ENCODE measurements around a stretch of chr12.

DNA sequence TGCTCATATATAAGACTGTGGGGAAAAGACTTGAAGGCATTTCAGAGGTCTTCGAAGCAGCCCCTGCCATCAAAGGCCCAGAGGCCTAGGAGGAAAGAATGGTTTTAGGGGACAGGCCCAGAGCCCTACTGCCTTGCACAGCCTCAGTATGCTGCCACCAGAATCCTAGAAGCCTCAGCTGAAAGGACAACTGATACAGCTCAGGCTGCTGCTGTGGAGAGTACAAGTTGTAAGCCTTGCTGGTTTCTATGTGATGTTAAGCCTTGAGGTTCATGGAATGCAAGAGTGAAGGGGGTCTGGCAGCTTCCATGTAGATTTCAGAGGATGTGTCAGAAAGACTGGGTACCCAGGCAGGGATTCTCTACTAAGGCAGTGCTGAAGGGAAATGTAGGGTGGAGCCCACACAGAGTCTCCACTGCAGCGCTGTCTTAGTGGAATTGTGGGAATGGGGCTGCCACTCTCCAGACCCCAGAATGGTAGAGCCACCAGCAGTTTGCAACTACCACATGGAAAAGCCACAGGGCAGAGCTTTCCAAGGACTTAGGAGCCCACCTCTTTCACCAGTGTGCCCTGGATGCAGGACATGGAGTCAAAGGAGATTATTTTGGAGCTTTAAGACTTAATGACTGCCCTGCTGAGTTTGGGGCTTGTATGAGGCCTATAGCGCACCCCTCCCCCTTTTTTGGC, 110.1 kb downstream of the DERA start:
- RRBS, 2 experiments: no CpG with 5 or more reads among the region's 3 CpGs

- RRBS, 2 experiments: no CpG with 5 or more reads among the region's 2 CpGs
Measured at GRCh38 chr12:16175985-16176380, 101.5 kb downstream of the SLC15A5 start.

DNA sequence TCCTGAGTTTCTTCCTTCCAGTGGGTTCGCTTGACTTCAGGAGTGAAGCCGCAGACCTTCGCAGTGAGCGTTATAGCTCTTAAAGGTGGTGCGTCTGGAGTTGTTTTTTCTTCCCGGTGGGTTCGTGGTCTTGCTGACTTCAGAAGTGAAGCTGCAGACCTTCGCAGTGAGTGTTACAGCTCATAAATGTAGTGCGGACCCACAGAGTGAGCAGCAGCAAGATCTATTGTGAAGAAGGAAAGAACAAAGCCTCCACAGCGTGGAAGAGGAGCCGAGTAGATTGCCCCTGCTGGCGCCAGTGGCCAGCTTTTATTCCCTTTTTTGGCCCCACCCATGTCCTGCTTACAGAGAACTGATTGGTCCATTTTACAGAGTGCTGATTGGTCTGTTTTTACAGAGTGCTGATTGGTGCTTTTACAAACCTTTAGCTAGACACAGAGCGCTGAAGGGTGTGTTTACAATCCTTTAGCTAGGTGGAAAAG, 14.9 kb upstream of the MGST1 start:
- RRBS, 2 experiments: no CpG with 5 or more reads among the region's 13 CpGs

DNA sequence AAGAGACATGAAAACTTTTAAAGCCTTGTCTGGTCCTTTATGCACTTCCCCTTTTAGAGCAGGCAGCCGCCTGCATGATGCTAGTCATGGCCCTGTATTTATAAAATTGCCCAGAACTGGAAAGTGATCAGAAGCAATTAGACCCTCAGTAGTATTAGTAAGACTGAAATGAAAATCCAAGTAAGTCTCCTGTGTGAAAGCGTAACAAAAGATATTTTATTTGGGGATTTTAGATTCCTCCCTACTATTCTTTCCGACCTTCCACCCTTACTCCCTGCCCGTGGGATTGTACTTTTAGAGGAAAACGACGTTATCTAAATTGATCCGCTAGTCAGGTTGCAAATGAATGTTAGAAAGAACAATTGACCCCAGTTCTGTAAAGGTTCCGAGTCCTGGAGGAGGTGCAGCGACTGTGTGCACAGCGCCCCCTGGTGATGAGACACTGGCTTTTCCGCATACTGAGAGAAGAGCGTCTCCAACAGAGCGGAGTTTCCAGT, 12.3 kb downstream of the MGST1 start:
- RRBS, 2 experiments: no CpG with 5 or more reads among the region's 13 CpGs

DNA sequence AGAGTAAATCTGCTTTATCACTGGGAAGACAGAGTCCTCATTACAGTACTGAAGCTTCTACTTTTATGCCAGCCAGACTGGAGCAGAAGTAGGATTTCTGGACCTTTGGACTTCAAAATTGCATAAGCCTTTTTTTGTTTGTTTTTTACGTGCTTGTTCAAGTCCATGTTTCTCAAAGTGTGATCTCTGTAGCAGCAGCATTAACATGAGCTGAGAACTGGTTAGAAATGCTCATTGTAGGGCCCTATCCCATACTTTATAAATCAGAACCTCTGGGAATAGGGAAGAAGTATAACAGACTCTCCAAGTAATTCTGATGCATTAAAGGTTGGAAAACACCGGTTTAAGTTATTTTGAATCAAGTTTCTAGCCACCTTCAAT, 112.8 kb downstream of the LMO3 start:
- RRBS, 2 experiments: no CpG with 5 or more reads among the region's 2 CpGs

DNA sequence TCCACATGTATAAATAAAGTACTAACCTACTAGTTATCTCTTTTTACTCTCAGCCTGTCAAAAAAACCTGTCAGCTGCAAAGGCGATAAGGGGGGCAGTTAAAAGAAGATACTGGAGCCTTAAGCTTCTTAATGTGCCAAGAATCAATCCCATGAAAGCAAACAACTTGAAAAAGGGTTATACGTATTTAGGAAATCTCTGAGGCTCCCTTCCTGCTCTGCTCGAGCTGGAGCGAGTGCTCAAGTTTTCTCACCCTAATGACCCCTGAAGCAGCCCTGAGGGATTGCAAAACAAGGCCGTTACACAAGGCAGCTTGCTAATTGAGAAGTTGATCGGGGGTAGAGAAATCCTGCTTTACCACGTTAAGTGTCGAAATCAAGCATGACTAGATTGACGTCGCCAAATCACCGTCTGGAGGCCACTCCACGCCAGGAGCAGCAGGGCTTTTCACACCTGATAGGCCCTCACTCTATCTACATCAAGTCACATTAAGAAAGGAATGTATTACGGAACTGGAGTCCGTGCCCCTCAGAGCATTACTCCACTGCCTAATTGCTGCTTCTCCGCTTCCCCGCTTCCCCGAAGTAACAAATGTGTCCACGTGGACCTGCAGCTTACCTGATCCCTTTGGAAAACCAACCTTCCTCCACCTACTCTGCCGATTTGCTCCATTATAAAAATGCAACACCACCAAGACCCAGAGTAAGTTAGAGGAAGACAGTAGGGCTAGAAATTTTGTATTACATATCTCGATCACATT, 32.3 kb downstream of the LMO3 start:
- RRBS, 2 experiments: no CpG with 5 or more reads among the region's 20 CpGs

- RRBS, 2 experiments: no CpG with 5 or more reads among the region's 8 CpGs
Measured at GRCh38 chr12:16609936-16610894, 4.3 kb upstream of the LMO3 start.

DNA sequence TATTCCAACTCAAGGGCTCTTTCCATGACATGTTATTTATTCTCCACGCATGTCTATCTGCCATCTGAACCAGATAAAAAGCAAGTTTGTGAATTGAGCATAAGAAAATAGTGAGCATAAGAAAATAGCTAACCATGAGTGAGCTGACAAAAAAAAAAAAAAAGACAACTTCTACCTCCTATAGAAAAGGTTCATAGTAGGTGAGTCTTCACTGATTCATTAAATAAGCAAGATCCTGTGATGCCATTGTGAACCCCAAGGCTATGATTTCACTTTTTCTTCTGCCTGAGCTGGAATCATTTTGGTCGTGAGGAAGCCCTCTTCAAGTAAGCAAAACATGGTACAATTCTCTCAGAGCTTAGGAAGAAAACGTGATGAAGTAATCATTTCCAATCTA, 1.1 kb downstream of the PIK3C2G start:
- RRBS, 2 experiments: no CpG with 5 or more reads among the region's 3 CpGs

GRCh38 chr12:18311681-18312091, 50.4 kb downstream of the PIK3C2G start:
- RRBS, 2 experiments: no CpG with 5 or more reads among the region's 4 CpGs

DNA sequence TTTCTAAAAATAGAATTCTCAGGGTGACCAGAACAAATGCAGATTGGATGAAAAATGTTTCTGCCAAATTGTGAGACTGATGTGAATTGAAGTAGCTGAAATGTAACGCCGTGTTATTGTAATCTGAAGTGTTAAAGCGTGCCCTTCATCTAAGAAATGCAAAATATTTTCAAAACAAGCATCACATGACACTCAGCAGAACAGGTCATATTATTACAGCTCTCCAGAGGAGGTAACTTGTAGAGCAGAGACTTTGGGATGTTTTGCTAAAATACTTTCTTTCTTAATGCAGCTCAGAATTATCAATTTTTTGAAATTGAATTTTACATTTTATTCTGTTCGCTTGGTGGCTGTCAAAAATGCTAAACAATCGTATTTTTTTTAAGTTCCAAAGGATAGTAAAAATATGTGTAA, 89.9 kb upstream of the PLEKHA5 start:
- RRBS, 2 experiments: no CpG with 5 or more reads among the region's 5 CpGs

- RRBS, 2 experiments: no CpG with 5 or more reads among the region's 6 CpGs
Measured at GRCh38 chr12:19462459-19462932, 23.2 kb downstream of the AEBP2 start.

GRCh38 chr12:19493657-19494065, 54.4 kb downstream of the AEBP2 start:
- RRBS, 2 experiments: no CpG with 5 or more reads among the region's 7 CpGs

DNA sequence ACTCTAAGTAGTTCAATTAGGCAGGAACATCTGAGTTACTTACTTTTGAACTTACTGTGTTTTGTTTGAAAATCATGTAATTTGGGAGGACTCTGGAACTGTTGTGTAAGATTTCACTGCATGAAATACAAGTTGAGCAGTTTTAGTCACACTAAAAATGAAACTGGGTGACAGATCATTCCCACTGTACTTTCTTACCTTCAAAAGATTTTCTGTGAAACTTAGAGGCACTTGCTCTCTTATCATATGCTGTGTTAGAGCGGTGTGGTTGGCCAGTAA, 113.1 kb downstream of the AEBP2 start:
- RRBS, 2 experiments: no CpG with 5 or more reads among the region's 1 CpG

DNA sequence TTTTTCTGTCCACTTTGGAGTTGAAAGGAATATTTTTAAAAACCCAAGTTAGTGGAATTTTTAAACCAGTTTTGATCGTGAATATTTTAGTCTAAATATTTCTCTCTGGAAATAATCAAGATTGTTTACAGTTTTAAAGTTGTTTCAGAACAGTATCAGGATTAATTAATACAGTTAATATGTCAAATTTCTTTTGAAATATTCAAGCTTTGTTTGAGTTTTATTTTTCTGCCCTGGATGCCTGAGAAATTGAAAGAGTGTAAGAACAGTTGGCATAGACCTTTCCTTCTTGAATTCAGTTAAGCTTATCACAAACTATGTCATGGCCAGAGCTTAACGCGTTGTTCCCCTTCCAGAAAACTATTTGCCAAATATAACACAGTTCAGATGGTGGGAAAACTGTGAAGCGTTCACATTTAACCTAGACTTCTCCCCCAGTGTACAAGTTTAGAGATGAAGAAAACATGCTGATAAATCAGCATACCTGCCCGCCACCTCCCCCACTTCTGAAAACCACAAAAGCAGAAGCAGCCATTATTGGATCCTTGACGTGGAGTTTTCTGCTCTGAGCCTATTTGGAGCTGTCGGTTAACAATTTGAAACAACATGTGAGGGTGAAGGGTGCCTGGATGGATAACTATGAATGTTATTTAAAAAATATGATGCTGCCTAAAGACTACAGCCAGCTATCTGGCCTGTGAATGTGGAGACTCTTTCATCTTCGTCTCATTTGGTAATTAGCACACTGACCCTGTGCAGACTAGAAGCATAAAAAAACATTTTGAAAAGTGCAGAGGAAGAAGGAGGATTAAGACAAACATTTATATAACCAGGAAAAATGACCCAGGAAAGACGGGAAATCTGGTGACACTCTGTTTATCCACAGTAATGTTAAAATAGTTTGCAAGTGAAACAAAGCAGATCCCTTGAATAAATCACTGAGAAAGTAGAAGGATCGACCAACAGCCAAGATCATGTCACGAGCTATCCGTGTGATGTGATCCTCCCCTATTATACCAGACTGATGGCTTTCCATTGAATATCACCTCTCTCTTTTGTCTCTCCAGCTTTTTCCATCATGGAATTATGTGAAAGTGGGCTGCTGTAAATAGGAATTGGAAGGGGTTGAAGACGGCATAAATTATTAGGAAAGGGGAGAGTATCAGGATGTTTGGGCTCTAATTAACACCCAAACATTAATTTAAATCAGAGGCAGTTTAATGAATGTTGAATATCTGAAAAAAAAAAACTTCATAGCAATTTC, 408.2 kb downstream of the AEBP2 start:
- RRBS, 2 experiments: no CpG with 5 or more reads among the region's 13 CpGs

DNA sequence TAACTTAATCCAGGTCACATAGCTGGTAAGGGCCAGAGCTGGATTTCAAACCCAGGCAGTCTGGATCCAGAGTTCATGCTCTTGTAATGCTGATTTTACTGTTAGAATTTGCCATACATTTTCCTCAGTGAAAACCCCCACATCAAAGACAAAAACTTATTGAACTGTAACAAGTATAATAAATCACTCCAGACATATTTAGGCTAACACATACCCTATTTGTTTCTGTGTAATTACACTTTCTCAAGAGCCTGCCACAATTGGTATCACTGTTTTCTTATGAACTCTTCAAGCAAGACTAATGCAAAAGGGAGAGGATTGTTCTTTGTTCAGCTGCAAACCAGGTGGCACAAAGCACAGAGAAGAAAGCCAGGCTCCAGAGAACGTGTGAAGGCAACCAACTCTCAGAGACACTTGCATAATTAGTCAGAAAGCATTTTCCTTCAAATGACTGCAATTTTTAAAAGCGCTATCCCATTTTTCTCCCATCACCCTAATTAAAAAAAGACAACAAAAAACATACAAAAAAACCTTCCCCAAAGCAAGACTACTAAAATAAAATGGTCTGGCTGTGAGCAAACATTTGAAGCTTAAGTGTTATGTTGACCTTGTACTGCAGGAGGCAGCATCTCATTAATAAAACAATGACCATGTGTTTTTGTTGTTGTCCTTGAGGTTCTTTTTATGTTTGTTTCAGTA, 452.9 kb upstream of the PDE3A start:
- RRBS, 2 experiments: no CpG with 5 or more reads among the region's 2 CpGs

- RRBS, 2 experiments: no CpG with 5 or more reads among the region's 7 CpGs
Measured at GRCh38 chr12:19945253-19945804, 423.0 kb upstream of the PDE3A start.

GRCh38 chr12:19945805-19946214, 422.5 kb upstream of the PDE3A start:
- RRBS, 2 experiments: no CpG with 5 or more reads among the region's 2 CpGs

- RRBS, 2 experiments: no CpG with 5 or more reads among the region's 4 CpGs
Measured at GRCh38 chr12:20273720-20274394, 94.5 kb upstream of the PDE3A start.

DNA sequence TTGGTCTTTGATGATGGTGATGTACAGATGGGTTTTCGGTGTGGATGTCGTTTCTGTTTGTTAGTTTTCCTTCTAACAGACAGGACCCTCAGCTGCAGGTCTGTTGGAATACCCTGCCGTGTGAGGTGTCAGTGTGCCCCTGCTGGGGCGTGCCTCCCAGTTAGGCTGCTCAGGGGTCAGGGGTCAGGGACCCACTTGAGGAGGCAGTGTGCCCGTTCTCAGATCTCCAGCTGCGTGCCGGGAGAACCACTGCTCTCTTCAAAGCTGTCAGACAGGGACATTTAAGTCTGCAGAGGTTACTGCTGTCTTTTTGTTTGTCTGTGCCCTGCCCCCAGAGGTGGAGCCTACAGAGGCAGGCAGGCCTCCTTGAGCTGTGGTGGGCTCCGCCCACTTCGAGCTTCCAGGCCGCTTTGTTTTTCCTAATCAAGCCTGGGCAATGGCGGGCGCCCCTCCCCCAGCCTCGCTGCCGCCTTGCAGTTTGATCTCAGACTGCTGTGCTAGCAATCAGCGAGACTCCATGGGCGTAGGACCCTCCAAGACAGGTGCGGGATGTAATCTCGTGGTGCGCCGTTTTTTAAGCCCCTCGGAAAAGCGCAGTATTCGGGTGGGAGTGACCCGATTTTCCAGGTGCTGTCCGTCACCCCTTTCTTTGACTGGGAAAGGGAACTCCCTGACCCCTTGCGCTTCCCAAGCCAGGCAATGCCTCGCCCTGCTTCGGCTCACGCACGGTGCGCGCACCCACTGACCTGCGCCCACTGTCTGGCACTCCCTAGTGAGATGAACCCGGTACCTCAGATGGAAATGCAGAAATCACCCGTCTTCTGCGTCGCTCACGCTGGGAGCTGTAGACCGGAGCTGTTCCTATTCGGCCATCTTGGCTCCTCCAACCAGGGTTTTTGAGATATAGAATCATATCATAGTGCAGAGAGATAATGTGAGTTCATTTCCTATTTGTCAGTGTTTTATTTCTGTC, 83.5 kb downstream of the SLCO1B1 start:
- RRBS, 2 experiments: no CpG with 5 or more reads among the region's 40 CpGs

DNA sequence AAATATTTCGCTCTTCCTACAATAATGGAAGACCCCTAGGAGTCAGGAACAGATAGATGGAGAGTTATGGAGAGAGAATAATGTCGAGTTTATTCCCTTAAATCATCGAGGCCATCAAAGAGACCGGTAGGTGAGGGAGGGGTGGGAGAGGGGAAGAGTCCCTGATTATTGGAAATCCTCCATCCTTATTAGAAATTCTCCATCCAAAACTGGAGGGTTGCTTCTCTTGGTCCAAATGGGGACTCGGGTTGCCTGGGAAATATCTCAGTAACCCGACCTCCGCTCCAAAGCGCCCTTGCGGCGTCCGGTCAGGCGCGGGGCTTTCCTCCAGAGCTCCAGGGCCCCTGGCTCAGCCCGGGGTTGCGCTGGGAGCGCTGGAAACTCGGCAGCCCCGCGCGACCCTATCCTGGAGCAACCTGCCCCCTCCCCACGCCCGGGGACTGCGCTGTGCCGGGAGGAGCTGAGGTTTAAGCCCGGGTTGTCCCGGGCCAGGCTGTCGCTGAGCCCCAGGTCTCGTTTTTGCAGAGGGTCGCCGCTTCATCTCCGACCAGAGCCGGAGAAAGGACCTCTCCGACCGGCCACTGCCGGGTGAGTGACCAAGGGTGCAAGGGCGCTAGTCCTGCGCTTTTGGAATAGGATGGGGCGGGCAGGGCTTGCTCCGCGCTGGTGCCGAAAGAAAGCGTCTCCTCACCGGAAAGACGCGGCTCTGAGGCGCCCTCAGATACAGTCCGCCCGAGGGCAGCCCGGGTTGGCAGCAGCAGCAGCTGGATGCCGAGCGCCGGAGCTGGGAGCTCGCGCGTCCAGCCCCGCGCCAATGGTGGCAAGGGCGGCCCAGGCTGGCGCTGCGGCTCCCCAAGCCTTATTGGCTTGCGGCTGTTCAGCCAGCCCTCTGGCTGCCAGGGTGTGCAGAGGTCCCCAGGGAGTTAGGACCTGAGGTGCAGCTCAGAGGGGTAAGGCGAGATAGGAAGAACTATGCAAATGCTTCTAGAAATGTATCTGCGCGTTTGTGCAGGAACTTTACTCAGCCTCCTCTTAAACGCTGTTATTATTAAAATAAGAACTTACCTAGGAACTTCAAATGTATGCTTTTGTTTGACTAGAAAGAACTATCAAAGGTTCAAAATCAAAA, 1.5 kb downstream of the SPX start:
- RRBS, 2 experiments: 2% methylated on average over 29 of the region's 65 CpGs

Data from LNCaP clone FGC (cell line).